ENCODE measurements around a stretch of chr10.

- PRO-cap: no peak
These were observed 26.9 kb upstream of the PARD3 start for GRCh38 chr10:34842032-34842373.

GRCh38 chr10:34918746-34919242 is 103.7 kb upstream of the PARD3 start:
- PRO-cap: no peak

GRCh38 chr10:35165157-35165649 is 38.6 kb downstream of the CREM start:
- PRO-cap: no peak

GRCh38 chr10:35195479-35196640 is 69.2 kb downstream of the CREM start:
- PRO-cap: bidirectional peak, plus-strand start at chr10:35195902, minus-strand start at chr10:35195745; unidirectional peak, minus-strand start at chr10:35195973; unidirectional peak, minus-strand start at chr10:35196150; unidirectional peak, minus-strand start at chr10:35196214

- PRO-cap: no peak
These were observed 86.2 kb downstream of the CREM start for GRCh38 chr10:35212633-35213360.

- PRO-cap: no peak
These were observed 22.8 kb upstream of the CCNY start for GRCh38 chr10:35313479-35313979.

- PRO-cap: bidirectional peak, plus-strand start at chr10:35337137, minus-strand start at chr10:35337107; bidirectional peak, plus-strand start at chr10:35337257, minus-strand start at chr10:35337206
These were observed 690 bp downstream of the CCNY start for GRCh38 chr10:35336836-35337561.

GRCh38 chr10:35392333-35392819 is 56.1 kb downstream of the CCNY start:
- PRO-cap: no peak

DNA sequence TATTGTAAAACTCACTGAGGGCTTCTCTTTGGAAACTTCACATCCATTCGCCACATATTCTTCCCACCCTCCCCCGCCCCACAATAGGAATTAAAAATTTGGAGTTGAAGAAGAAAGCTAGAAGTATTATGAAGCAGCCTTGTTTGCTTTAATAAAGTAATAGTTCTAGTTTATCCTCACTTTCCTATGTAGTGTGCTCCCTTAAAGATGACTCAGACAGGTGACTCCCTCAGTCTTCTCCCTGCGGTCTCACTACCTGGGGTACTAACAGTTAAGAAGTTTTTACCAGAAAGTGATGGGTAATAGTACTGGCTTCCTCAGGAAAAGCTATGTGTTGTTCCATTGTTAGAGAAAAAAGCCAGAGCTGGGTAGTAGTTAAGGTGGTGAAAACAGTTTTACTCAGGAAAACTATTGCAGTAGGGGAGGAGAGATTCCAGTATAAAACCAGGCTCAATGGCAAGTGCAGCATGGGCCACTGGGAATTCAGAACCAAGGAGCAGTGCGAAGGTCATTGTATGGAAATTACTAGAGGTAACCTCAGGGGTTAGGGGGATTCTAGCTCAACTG is 58.7 kb downstream of the CCNY start:
- PRO-cap: no peak

DNA sequence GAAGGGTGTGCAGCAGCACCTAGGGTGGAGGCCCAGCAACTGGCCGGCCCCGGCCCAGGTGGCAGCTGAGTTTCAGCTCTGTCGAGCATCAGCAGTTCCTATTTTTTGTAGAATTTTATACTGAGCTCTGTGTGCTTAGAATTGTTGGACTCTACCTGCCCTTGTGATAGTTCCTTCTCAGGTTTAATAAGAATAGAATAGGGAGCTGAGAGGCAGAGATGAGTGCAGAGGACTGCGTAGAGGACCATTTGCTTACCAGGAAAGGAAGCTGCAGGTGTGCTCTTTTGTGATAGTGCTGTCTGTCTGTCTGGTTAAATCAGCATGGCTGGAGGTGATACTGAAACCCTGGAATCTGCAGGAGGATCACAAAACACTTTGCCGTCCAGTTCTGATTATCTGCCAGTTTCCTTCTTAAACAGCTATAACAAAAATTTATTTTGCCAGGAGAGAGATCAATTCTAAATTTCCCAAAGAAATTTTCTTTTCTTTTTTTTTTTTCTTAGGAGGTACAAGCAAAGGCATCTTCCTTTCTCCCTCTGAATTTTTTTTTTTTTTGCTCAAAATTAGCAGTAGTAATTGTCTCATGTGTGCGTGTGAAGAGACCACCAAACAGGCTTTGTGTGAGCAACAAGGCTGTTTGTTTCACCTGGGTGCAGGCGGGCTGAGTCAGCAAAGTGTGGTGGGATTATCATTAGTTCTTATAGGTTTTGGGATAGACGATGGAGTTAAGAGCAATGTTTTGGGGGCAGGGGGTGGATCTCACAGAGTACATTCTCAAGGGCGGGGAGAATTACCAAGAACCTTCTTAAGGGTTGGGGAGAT is 64.9 kb downstream of the CCNY start:
- PRO-cap: no peak

DNA sequence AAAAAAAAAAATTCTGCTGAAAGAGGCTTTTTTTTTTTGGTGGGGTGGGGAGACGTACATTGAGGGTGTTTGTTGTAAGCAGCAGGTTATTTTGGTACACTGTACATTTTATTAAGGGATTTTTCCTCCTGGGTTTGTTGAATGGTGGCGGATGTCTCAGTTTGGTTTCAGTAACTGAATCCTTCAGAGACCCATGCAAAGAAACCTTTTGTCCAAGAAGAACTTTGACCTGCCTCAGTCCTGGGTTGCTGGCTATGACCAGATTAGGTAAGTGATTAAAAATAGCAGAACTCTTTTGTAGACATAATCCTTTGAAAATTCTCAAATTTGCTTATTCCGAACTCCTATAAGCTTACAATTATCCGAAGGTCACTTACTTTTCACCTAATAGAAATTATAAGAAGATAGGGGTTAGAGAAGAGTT is 87.2 kb downstream of the CCNY start:
- PRO-cap: no peak

GRCh38 chr10:35469973-35470434 is 133.7 kb downstream of the CCNY start:
- PRO-cap: no peak

DNA sequence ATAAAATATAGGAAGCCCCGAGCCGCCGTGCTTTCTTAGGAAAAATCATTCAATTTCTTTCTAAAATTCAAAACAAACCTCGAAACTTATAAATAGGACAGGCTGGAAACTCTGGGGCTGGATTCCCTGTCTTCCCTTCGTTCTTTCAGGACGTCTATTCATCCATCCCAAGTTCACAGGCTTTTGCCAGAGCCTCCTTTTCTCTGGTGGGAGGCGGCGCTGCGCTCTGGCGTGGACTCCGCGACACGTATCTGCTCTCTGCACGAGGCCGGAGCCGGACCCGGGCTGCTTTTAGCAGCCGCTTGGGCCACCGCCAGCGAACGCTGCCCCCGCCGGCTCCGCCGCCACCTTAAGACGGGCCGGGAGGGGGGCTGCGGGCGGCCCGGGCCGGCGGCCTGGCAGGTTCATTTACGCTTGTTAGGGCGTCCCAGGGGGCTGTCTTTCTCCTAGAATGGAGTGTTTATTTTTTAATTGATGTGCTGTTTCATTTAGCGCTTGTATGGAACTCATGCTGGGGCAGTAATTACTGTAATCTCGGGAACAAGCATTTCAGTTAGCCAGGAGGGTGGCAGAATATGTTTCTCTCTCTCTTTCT is 1.1 kb upstream of the FZD8 start:
- PRO-cap: unidirectional peak, minus-strand start at position 264 of the sequence

DNA sequence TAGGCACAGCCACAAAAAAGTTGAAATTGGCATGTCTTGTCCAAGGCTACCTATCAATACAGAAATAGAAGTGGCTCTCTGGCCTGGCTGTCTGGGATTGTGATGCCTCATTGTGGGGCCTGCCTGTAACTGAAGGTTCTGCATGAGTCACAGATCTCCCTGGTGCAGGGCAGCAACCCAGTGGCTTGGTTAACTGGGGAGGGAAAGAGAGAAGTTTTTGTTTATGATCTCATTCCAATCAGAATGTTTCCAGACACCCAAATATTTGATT is 363.6 kb downstream of the ANKRD30A start:
- PRO-cap: no peak

GRCh38 chr10:37728337-37728672 is 129.1 kb downstream of the ZNF248 start:
- PRO-cap: no peak

GRCh38 chr10:37857877-37858453 is 555 bp upstream of the ZNF248 start:
- PRO-cap: unidirectional peak, minus-strand start at chr10:37858039

DNA sequence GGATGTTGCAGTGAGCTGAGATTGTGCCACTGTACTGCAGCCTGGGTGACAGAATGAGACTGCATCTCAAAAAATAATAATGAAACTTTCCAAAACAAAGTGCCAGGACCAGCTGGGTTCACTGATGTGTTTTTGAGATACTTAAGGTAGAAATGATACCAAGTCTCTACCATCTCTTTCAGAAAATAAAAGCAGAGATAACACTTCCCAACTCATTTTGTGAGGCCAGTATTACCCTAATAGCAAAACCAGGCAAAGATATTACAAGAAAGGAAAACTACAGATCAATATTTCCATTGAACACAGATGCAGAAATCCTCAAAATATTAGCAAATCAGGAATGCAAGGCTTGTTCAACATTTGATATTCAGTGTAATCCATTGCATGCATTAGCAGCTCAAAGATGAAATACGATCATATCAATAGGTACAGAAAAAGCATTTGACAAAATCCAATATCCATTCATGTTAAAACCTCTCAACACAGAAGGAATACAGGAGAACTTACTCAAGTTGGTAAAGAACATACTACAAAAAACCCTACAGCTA is 35.4 kb upstream of the ZNF37A start:
- PRO-cap: no peak

GRCh38 chr10:42367549-42368434 is 270.6 kb downstream of the ZNF33B start:
- PRO-cap: no peak

DNA sequence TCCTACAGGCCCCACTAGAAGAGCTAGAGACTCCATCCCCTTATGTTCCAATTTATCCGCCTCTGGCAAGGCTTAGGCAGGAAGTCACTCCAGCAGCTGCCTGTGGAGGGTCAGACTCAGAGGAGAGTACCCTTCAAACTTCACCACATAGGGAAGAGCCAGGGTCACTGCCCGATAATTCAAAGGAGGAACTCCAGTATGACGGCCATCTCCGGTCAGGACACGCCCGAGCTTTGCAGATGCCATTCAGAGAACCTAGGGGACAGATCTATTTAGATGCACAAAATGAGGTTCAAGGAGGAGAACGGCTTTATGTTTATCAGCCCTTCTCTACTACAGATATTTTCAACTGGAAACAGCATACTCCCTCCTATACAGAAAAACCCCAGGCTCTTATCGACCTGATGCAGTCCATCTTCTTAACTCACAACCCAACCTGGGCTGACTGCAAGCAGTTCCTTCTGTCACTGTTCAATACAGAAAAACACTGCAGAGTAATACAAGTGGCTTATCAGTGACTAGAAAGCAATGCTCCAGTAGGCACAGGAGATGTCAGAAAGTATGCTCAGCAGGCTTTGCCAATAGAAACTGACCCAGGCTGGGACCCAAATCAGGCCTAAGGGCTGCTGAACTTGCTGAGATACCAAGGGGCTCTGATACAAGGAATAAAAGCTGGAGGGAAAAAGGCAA is 8.6 kb upstream of the ZNF33B start:
- PRO-cap: no peak

GRCh38 chr10:42691505-42692043 is 53.2 kb upstream of the ZNF33B start:
- PRO-cap: no peak